Measurements from ENCODE around the gene ADCK2.

DNA sequence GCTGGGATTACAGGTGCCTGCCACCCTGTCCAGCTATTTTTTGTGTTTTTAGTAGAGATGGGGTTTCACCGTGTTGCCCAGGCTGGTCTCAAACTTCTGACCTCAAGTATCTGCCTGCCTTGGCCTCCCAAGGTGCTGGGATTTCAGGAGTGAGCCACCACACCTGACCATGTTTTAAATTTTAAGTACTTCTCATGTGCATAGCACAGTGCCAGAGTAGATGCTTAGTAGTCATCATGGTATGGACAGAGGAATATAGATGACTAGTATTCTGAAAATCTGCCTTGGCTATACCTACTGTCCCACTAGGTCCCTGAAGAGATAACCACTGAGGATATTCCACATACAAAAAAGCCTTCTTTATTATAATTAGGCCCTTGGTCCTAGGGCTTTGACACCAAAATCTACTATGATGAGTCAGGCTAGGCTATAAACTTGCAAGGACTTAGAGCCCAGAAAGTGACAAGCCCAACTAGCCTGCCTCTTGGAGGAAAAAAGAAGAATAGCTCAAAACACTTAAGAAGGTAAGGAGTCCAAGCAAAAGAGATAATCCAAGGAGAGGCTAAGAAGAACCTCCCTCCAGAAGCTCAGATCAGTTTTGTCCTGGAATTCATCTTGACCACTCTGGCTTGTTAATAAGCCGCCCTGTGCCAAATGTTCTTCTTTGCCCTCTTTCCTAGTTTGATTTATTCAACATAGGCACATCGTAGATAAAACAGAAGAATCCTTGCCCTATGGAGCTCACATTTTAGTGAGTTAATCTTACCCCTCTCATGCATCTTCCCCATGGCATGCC, 34.1 kb downstream of the LUC7L2 start:
- PRO-cap, result no peak
- RAMPAGE, long total RNA, result no peak

DNA sequence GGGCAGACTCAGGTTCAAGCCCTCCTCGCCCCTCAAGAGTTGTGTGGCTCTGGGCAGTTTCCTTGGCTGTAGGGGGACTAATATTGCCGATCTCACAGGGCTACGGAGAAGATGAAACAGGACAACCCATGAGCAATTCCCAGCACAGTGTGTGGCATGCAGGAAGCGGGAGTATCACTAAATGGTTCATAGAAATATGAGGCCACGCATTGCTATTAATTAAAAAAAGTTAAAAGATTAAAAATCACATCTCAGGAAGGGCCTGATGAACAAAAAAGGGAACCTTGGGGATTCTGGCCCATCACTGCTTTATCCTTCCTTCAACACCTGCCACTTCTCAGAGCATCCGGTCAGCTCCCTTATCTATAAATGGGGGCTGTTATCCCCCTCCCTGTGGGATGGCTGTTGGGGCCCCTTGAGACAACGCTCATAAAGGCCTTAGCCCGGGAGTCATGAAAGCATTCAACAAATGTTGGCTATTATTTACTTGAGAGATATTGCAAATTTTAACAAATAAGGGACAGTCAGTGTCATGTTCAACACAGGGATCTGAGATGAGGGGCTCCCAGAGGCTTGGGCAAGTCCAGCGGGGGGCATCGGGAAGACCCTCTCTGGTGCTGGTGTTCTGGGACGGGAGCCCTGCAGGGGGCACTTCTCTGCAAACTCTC, 42.9 kb downstream of the CLEC2L start:
- PRO-cap, result no peak
- RAMPAGE, long total RNA, result no peak

DNA sequence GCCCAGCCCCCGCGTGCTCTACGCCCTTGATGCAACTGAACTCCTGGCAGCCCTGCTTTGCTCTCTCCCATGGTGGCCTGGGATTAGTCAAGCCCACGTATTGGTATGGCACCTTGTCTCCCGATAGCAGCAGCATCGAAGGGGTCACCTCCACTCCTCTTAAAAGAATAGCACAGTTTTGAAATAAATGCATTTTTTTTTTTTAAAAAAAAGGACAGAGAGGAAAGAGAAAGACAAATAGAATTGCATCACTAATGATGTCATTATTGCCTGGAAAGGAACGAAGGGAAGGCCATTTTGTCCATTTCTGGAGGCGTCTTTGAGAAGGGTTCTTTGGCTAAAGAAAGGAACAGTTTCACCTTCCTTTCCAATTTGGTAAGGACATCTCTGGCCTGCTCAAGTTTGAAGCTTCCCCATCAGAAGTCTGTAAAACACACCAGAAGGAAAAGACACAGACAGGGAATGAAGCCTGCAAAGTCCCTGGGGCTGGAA, 43.8 kb downstream of the CLEC2L start:
- PRO-cap, result no peak
- RAMPAGE, long total RNA, result no peak

DNA sequence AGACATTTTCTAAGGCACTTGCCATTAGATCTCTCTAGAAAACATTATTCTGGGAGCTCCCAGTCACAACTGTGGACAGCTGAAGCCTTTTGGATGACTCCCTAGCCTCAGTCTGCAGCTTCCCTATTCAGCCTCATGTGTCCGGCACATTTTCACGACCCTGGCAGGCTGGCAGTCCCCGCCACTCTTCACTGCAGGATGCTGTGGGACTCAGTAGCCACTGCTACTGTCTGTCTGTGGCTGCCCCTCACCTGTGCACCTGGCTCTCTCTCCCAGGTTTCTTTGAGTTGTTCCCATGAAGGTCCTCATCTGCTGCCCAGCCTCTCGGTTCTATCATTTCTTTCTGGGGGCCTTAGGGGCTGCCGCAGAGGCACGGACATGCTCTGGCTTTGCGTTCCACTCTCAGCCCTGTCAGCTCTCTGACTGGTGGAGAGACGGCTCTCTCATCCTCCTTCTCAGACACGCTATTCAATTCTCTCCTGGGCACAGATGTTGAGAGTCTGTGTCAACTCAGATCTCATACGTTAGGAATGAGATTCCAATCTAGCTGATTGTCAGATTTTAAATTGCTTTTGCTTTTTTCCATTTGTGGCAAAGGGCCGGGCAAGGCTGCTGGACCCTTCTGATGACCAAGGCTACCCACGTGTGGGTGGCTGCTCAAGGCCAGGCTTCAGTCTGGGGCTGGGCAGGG, 71.3 kb downstream of the CLEC2L start:
- PRO-cap, result no peak
- RAMPAGE, long total RNA, result no peak

DNA sequence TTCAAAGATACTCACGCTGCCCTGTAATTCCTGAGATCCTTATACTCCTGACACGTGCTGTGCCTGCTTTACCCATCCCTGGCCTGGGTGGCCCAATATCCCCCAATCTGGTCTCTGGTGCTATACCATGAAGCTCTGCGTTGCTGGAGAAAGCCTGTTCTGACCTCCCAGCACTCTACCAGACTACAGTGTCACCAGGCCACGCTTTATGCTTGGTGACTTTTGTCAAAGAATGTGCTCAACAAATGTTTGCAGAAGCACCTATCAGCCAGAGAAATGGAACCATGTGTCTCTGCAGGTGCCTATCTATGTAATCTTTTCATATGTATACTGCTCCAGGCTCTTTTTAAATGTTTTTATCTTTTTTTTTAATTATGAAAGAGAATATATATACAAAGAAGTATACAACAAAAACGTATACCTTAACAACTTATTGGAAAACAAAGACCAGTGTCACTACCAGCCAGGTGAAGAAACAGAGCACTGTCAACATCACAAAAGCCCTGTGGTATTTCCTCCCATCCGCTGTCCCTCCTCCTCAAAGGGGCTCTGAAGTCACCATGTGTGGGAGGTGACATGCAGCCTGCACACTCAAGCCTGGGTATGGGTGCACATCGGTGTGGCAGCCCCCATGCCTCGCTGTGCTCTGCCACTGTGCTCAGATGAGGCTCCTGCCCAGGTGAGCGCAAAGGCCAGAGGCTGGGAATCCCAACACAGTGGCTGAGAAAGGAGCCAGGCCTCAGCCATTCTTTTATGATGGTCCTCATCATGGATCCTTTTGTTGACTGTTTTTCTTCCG, 120.5 kb downstream of the CLEC2L start:
- PRO-cap, result no peak
- RAMPAGE, long total RNA, result no peak

GRCh38 chr7:139752344-139753207, 25.2 kb downstream of the HIPK2 start:
- PRO-cap, result no peak
- RAMPAGE, long total RNA, result no peak

DNA sequence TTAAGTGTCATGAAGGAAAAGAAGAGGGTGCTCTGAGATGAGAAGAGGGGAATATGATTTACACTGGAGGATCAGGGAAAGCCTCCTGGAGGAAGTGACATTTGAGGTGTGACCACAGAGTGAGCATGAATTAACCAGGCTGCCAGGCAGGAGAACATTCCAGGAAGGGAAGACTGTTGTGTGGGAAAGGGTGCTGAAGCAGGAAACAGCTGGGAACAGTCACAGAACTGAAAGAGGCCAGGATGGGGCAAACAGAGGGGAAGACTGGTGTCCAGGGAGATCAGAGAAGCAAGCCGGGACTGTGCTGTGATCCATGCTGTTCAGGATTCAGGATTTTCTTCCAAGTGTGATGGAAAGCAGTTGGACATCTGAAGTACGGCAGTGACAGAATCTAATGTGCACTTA, 14.9 kb downstream of the HIPK2 start:
- PRO-cap, result no peak
- RAMPAGE, long total RNA, result no peak

DNA sequence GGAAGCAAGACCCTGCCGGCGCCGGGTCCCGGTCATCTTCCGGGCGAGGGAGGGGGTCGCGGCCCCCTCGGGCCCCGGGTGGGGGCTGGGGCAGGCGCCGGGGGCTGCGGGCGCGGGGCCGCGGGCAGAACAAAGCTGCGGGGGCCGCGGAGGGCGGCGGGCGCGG, 502 bp downstream of the HIPK2 start:
- PRO-cap, result no peak
- RAMPAGE, long total RNA, result no peak

GRCh38 chr7:139961408-139962499, 101.0 kb downstream of the PARP12 start:
- PRO-cap, result no peak
- RAMPAGE, long total RNA, result no peak

DNA sequence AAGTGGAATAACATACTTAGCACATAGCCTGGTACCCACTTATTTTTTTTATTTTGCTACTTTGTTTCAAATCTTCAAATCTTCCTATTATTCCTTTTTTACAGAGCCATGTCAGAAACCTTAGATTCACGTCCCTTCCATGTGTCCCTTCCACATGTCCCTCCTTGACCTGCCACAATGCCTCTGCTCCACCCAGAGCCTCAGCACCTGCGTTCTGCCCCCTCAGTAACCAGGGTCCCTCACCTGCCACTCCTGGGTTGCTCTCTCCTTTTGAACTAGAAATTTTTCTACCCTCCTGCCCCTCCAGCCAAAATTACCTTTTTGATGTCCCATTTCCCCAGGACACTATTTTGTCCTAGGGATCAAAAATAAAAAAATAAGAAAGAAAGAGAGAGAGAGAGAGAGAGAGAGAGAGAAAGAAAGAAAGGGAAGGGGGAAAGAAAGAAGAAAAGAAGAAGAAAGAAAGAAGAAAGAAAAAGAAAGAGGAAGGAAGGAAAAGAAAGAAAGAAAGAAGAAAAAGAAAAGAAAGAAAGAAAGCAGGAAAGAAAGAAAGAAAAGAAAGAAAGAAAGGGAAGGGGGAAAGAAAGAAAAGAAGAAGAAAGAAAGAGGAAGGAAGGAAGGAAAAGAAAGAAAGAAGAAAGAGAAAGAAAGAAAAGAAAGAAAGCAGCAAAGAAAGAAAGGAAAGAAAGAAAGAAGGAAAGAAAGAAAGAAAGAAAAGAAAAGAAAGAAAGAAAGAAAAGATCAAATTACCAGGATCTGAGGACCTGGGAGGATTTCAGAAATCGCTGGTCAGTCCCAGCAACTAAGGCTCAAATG, 78.3 kb downstream of the PARP12 start:
- PRO-cap, result no peak
- RAMPAGE, long total RNA, result no peak

DNA sequence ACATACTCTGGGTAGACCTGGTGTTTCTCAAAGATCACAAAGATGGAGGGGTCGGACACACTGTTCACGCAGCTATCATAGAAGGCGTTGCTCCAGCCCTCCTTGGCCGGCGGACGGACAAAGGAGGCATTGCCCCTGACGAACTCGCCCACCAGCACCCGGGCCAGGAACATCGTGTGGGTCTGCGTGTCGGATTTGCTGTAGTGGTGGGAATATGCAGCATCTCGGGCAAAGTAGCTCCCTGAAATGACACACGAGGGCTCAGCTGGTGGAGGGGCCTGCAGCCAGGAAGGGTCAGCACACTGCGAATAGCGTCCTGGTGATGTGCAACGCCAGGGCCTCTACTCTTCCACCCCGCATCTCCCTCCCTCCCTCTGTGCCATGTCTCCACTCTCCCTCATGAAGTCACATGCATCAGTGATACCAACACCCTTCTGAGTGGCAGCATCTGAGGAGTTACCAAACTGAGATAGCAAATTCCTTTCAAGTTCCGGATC, 38.1 kb downstream of the PARP12 start:
- PRO-cap, result no peak
- RAMPAGE, long total RNA, result no peak

GRCh38 chr7:140110667-140111476, 48.1 kb upstream of the PARP12 start:
- PRO-cap, result no peak
- RAMPAGE, long total RNA, result no peak

GRCh38 chr7:140153777-140154396, 22.9 kb downstream of the KDM7A start:
- PRO-cap, result no peak
- RAMPAGE, long total RNA, result no peak

DNA sequence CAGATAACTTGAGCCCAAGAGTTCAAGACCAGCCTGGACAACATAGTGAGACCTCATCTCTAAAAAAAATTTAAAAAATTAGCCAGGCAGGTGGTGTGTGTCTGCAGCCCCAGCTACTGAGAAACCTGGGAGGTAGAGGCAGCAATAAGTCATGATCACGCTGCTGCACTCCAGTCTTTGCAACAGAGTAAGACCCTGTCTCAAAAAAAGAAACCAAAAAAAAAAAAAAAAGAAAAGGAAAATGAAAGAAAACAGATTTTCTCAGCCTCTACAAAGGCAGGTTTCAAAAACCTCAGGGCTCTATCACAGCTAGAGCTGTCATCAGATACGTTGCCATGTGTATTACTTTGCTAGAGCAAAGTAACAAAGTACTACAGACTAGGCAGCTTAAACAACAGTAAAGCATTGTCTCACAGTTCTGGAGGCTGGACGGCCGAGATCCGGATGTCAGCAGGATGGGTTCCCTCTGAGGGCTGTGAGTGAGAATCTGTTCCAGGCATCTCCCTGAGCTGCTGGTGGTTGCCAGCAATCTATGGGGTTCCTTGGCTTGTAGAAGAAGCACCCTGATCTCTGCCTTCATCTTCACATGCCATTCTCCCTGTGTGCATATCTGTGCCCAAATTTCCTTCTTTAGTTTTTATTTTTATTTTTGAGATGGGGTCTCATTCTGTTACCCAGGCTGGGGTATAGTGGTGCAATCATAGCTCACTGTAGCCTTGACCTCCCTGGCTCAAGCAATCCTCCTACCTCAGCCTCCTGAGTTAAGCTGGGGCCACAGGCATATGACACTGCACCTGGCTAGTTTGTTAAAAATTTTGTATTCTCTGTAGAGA, 48.8 kb upstream of the KDM7A start:
- PRO-cap, result no peak
- RAMPAGE, long total RNA, result no peak

- PRO-cap, result no peak
- RAMPAGE, long total RNA, result no peak
These were observed 49.2 kb downstream of the SLC37A3 start for GRCh38 chr7:140348968-140349619.

DNA sequence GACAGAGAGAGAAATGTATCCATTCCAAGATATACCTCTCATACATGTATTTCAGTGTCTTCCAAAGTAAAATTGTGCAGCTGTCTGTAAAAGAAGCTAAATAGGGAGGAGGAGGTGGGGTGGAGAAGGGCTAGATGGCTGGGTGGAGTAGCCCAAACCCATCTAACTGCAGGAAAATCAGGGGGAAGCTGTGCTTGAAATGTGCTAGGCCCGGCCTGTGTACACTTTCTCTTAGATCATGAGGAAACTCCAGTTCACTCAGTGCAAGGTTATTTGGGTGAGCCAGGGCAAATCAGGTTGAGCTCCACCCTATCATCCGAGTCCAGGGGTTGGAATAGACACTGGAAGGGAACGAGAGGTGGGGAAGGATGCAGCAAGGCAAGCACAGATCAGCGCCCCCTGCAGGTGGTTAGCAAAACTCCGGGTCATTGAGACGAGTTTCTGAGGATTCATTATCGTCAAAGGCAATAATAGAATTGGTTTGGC, 35.5 kb downstream of the MKRN1 start:
- PRO-cap, result no peak
- RAMPAGE, long total RNA, result no peak

DNA sequence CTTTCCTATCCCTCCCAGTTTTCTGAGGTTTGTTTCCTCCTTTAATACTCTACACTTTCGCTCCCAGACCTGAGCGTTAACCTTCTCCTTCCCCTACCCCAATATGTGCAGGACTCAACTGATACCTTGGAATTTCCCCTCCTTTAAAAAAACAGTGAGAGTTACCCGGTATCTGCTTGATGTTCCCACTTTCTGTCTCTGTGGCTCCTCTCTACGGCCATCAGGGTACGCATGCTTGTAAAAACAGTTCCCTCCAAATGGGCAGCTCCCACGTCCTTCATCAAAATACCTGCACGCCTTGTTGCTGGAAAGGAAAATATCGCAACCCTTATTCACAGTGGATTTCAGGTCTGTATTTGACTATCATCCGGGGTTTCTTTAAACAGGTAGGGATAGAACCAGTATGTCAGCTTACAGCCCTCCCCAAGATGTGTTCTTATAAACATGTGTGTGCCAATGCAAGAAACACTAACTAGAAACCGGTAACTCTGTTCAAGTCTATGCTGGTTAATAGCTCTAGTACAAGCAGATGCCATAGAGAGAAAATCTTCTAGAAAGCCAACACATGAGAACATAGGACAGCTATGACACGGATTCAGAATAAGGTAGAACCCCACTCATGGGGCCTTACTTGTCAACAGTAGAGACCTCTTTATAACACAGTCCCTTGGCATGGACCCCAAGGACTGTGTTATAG, 24.2 kb downstream of the MKRN1 start:
- PRO-cap, result no peak
- RAMPAGE, long total RNA, result no peak

DNA sequence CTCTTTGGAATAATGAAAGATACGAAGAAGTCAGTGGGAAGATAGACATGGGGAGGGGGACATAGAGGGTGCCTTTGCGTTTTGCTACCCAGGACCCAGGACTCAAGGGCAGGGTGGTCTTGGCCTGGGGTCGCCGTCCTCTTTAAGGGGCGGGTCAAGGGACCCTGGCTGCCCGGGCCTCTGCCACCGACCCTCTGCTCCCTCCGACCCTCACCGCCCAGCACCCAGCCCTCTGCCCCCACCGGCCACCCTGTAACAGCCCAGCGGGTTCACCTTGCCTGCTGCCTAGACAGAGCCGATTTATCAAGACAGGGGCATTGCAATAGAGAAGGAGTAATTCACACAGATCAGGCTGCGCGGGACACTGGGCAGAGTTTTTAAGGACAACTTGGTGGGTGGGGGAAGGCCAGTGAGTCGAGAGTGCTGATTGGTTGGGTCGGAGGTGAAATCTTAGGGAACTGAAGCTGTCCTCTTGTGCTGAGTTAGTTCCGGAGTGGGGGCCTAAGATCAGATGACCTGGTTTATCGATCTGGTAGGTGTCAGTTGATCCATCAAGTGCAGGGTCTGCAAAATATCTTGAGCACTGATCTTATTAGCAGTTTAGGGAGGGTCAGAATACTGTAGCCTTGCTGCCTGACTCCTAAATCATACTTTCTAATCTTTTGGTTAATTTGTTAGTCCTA, 750 bp upstream of the ADCK2 start:
- PRO-cap, result unidirectional peak, plus-strand start at position 485 of the sequence
- RAMPAGE, long total RNA, result no peak

DNA sequence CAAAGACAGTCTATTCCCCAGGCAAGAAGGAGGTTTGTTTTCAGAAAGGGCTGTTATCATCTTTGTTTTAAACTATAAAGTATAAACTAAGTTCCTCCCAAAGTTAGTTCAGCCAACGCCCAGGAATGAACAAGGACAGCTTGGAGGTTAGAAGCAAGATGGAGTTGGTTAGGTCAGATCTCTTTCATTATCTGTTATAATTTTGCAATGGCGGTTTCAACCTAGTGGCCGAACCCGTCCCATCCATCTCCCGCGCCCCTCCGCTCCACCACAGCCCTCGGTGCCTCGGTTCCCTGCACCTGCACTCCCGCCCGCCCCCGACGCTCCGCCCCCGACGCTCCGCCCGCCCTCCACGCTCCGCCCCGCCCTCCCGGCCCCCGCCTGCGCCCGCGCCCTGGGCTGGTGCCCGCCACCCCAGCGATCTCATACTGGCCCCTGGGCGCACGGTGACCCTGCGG, at the start of gene ADCK2:
Gene ADCK2 (plus strand): TSS at position 409 of the 458 bp plus-strand sequence.
- PRO-cap, result bidirectional peak, plus-strand start at position 412 of the sequence, minus-strand start at position 262 of the sequence
- RAMPAGE, long total RNA, result no peak

GRCh38 chr7:140675214-140675861, 2.6 kb downstream of the ADCK2 start:
- PRO-cap, result no peak
- RAMPAGE, long total RNA, result no peak

All from Karpas-422 (cell line).